Epithelial cell of esophagus (primary cell): ENCODE results near the gene SNX10.

DNA sequence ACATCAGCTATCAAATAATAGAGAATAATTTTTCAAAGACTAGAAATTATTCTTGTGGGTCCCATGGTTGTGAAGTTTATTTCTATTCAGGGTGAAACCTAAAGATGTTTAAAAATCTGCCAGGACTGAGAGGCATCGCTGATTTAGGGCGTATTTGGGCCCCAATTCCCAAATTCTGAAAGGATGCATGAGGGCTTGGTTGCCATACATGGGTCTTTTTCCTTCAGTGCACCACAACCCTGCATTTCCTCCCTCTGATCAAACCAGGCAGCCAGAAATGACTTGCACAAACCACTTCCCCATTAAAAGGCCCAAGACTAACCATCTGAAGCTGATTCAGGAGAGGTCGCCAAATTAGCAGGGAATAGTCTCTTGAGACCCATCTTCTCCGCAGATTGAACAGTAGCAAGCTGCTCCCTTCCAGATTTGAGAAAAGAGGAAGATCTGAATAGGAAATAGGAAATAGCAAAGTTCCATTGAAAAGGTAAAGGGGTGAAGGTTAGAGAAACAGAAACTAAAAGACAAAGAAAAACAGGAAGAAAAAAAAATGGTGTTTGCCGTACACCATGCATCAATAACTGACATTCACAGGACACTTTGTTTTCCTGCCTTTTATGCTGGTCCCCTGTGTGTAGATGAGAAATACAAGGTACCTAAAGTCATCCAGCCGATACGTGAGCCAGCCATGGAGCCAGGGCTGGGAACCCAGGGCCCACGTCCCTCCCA lies 268.2 kb upstream of the NPVF start:
- RRBS = no CpG with 5 or more reads among the region's 8 CpGs

GRCh38 chr7:25743549-25744588 lies 408.1 kb upstream of the NFE2L3 start:
- RRBS = no CpG with 5 or more reads among the region's 40 CpGs

DNA sequence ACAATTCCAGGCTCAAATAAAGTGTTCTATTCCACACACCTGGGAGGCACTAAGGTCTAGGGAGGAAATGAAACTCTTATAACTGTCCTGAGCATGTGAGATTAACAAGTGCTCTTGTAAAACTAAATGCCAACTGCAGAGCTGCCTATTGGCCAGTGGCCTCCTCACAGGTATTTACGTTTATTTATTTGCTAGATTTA lies 381.9 kb upstream of the NFE2L3 start:
- RRBS = no CpG with 5 or more reads among the region's 1 CpG

GRCh38 chr7:25770496-25771199 lies 381.4 kb upstream of the NFE2L3 start:
- RRBS = no CpG with 5 or more reads among the region's 8 CpGs

GRCh38 chr7:25851705-25852023 lies 300.3 kb upstream of the NFE2L3 start:
- RRBS = 10% methylated on average over 3 of the region's 13 CpGs

DNA sequence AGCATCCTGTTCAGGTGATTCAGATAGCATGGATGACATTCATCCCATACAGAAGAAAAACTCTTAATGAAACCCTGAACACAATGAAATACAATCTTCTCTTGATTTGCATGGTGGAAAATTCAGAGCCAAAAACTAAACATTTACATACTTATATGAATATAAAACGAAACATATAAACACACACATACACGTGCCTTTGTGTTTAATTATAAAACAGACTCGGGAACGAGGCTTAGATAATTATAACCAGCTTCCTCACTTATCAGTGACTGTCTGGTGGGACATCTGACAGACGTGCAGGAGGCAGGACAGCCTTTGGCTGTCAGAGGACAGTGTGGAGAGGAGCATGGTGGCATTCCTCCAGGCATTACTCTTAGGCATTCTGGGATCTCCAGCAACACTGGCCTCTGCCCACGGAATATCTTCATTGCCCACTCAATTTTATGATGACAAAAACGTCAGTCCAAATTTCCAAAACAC lies 262.3 kb upstream of the NFE2L3 start:
- RRBS = no CpG with 5 or more reads among the region's 7 CpGs

DNA sequence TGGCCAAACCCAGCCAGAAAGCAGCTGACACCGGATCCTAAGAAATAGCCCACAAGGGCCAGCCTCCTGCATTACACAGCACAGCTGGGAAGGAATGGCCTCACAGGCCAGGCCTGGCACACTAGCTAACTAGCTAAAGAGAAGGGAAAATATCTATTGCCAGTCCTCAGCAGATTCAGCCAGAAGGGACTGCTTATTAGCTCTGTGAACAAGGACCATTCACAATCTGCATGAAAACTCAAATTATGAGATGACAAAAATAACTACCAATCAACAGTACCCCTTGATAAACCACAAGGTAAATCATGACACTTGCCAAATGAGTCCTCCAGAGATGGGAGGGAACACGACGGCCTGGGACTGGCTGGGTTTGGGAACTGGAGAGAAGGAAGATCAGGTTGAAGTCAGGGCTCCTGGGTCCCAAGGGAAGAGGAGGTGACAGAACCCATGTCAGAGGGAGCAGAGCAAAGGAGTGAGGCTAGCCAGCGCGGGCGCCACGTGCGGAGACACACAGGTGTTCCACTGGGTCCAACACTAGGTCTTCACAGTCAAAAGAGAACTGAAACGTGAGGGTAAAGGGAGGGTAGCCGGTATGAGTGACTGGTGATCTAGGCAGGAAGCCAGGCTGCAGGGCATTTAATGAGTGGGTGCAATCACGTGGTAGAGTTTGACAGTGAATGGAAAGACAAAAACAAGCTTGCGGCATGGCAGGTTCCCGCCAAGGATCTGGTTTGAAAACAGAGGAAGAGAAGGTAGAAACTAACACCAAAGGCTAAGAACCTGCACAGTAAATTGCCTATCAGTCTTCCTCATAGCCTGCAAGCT lies 184.1 kb upstream of the NFE2L3 start:
- RRBS = no CpG with 5 or more reads among the region's 13 CpGs

GRCh38 chr7:25988999-25989675 lies 162.9 kb upstream of the NFE2L3 start:
- RRBS = no CpG with 5 or more reads among the region's 7 CpGs

- RRBS = no CpG with 5 or more reads among the region's 18 CpGs
Observed at GRCh38 chr7:26101302-26102266, 50.4 kb upstream of the NFE2L3 start.

- RRBS = no CpG with 5 or more reads among the region's 6 CpGs
Observed at GRCh38 chr7:26155444-26156280, 3.7 kb downstream of the NFE2L3 start.

- RRBS = no CpG with 5 or more reads among the region's 5 CpGs
Observed at GRCh38 chr7:26188538-26189237, 11.9 kb downstream of the HNRNPA2B1 start.

- RRBS = no CpG with 5 or more reads among the region's 2 CpGs
Observed at GRCh38 chr7:26190470-26190962, 10.0 kb downstream of the HNRNPA2B1 start.

DNA sequence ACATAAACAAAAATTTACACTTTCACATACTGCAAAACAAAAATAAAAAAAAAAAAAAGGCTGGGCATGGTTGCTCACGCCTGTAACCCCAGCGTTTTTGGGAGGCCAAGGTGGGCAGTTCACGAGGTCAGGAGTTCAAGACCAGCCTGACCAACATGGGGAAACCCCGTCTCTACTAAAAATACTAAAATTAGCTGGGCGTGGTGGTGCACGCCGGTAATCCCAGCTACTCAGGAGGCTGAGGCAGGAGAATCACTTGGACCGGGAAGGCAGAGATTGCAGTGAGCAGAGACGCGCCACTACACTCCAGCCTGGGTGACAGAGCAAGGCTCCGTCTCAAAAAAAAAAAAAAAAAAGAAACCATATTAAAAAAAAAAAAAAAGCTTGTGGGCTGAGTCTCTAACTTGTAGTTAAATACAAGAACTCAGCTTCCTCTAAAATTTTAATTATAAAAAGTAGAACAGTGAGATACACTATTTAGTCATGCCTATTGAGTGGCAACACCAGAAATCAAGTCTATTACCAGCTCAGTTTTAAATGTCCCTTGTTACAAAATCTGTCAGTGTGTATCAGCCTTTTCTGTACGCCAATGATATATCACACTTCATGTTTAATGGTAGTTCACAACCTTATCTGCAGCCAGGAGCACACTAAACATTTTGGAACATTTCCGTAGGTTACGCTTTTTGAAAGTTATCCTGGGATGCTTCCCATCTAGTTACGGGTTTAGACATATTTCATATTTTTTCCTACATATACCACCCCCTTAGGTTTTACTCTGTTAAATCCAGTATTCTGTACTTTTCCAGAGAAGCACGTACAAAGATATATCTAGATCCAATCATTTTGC lies 5.6 kb downstream of the HNRNPA2B1 start:
- RRBS = no CpG with 5 or more reads among the region's 16 CpGs

- RRBS = 3% methylated on average over 8 of the region's 82 CpGs
Observed at GRCh38 chr7:26291415-26292774, at the start of gene SNX10. SNX10 (plus strand) TSS chr7:26291862.

GRCh38 chr7:26397355-26397805 lies 105.7 kb downstream of the SNX10 start:
- RRBS = 53% methylated on average over 4 of the region's 8 CpGs

DNA sequence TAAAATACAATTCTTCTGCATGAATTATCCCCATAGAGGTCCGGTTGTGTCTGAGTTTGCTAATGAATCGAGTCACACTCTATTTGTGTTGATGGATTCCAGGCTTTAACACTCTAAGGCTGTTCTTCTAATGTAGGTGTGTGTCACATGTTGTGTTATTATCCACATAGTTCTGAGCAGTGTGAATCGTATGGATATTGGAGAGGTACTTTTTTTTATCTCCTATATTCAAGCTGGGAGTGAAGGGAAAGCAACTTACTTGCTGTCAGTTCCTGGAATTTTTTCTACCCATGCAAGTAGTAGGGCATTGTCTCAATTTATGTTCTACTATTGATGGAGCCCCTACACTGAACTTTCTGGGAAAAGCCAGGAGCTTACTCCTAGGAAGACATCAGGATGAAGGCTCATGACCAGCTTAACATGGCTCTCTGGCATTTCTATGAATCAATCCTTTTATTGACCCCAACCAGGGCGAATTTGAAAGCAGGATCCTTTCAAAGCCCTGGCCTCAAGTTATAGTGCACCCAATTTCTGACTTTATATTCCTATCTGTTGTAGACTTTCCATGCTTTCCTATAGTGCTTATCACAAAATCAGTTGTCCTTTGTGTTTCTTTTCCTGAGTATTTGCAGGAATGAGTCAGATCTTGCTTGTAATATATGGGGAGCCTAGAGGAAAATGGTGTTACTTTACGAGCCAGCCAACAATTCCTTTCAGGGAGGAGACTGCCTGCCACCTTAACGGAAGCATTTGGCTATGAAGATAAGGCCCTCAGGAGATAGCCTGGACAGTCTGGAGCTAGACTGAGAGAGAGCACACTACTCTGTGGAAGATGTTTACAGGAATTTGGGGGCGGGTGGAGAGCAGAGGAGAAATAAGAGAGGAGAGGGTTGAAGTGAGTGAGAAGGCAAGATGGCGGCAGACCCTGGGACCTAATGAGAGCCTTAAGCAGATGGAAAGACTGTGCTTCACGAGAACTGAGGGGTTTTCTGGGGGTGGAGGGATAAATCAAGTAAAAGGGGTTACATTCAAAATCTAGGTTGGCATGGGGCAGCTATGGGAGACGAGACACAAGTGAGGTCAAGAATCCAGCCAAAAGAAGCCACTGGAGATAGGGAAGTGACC lies 126.1 kb downstream of the SNX10 start:
- RRBS = no CpG with 5 or more reads among the region's 10 CpGs

- RRBS = 39% methylated on average over 2 of the region's 19 CpGs
Observed at GRCh38 chr7:26440733-26441794, 149.4 kb downstream of the SNX10 start.

DNA sequence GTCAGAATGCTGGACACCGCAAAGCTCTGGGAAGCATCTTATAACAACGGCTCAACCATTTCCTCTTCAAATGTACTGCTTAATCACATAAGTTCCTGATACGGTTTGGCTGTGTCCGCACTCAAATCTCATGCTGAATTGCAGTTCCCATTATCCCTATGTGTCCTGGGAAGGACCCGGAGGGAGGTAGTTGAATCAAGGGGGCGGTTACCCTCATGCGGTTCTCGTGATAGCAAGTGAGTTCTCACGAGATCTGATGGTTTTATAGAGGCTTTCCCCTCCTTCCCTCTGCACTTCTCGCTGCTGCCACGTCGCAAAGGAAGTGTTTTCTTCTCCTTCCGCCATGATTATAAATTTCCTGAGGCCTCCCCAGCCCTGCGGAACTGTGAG lies 226.3 kb downstream of the SKAP2 start:
- RRBS = no CpG with 5 or more reads among the region's 14 CpGs

- RRBS = no CpG with 5 or more reads among the region's 4 CpGs
Observed at GRCh38 chr7:26664912-26665370, 199.4 kb downstream of the SKAP2 start.